SJSA1 (cell line): ENCODE measurements around a stretch of chr9.

- RAMPAGE, long total RNA, result no peak
Observed at GRCh38 chr9:125820186-125820974, 73.2 kb downstream of the PBX3 start.

GRCh38 chr9:125821088-125821762, 74.1 kb downstream of the PBX3 start:
- RAMPAGE, long total RNA, result no peak

DNA sequence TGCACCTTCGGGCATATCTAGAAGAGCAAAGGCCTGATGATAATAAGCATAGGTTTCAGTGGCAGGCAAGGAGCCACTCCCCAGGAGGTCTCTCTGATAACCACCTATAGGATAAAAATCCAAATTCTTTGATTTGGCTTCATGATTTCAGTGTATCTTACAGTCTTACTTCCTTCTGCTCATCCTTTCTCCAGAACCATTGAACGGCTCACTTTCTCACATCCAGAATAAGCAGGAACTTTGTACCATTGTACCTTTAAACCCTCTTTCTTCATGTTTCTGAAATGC, 18.8 kb downstream of the MVB12B start:
- RAMPAGE, long total RNA, result no peak

DNA sequence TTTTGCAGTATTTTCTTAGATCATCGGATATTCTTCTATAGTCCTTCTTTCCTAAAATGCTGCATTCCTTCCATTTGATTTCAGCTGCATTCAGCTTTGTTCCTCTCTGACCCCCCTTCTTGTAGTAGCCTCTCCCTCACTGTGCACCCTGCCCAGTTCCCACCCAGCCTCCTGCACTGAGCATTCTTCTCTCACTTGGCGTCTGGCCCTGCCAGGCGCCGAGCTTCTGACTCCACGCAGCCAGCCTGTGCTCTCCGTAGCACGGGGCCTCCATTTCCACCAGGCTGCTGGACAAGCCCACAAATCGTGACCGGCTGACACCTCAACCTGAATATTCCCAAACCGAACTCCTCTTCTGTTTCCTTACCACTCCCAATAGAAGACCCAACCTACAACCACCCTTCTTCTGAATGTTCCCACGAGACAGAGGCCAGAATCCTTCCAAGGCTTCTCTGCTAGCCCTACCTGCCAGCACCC, 40.0 kb downstream of the MVB12B start:
- RAMPAGE, long total RNA, result no peak

DNA sequence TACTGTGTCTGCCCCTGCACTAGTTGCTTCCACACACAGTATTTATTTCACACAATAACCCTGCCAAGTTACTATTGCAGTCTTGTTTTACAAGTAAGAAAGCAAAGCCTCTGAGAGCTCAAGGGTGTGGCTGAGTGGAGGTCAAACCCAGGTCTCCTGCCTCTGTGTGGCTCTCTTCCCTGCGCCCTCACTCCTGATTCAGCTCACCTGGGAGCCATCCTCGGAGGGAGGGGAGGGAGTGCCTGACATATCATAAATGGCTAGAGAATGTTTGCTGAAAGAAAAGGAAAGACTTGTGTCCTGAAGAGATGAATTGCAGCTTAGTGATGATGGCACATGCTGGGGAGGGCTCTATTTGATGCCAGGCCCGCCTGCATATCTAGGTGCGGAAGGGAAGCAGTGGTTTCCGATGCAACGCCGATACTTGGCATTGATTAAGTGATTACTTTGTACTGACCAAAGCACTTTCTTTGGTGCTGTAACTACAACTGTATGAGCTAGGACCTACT, 41.1 kb downstream of the MVB12B start:
- RAMPAGE, long total RNA, result no peak

DNA sequence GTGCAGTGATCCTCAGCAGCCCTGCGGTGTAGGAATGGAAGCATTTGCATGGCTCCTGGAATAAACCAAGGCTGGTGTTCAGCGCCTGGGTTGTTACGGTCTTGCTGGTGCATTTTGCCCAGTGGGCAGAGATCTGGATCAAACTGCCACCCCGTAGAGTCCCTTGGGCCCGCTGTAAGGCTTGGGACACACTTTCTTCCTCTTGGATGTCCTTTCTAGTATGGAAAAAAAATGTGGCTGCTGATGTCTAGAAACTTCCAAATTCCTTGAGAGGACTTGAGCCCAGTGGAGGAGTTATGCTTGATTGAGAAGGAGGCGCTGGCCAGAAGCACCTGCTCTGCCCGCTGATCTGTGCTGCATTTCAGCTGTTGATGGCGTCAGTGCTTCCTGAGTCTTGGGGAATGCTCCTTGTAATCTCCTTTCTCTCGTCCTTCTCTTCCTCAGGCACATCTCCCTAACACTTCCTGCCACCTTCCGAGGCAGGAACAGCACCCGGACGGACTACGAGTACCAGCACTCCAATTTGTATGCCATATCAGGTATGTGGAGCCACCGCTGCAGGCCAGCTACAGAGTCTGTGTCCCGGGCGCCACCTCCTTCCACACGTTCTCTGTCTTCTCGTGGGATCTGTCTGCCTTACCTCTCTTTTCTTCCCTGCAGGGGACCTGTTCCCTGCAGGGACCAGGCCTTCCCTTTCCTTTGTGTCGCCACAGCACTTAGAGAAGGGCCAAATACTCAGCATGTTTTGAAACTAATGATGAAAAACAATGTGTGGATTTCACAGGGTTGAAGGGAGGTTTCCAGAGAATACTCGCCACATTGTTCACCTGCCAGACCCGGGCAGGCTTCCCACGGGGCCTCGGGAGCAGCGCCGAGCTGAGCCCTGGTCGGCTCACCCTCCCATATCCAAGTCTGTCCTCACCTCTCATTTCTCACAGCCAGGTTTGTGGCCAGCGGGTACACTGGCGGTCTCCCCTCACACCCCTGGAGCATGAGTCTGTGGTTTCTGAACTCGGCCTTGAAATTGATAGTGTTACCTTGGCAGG, 95.1 kb downstream of the MVB12B start:
- RAMPAGE, long total RNA, result no peak

- RAMPAGE, long total RNA, result no peak
Observed at GRCh38 chr9:126471017-126471523, 142.7 kb upstream of the LMX1B start.

DNA sequence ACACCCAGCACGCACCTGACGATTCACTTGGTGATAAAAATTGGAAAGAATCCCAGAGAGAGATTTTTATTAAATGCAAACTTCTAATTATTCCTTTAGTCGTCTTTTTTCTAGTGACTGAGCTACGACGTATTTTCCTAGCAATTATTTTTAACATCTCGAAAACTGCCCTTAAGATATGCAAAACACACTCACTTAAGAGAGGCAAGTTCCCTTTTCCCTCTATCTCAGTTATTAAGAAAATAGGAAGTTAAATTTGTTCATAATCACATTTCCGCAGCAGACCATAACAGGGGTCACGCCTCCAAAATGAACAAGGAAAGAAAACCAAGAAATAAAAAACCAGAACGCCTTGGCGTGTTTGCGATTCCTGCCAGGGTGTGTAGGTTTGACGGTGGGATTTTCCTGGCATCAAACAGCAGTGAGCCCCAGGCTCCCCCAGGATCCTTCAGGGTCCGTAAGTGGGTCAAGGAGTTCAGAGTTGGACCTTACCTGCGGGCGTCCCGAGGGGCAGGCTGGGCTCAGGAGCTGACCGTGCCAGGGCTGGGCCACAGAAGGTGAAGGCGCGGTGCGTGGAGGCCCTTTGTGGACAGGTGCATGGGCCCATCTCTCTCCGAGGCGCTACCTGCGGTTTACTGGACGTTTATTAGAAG, 80.1 kb upstream of the LMX1B start:
- RAMPAGE, long total RNA, result no peak

GRCh38 chr9:126661392-126662183, 47.9 kb downstream of the LMX1B start:
- RAMPAGE, long total RNA, result no peak

DNA sequence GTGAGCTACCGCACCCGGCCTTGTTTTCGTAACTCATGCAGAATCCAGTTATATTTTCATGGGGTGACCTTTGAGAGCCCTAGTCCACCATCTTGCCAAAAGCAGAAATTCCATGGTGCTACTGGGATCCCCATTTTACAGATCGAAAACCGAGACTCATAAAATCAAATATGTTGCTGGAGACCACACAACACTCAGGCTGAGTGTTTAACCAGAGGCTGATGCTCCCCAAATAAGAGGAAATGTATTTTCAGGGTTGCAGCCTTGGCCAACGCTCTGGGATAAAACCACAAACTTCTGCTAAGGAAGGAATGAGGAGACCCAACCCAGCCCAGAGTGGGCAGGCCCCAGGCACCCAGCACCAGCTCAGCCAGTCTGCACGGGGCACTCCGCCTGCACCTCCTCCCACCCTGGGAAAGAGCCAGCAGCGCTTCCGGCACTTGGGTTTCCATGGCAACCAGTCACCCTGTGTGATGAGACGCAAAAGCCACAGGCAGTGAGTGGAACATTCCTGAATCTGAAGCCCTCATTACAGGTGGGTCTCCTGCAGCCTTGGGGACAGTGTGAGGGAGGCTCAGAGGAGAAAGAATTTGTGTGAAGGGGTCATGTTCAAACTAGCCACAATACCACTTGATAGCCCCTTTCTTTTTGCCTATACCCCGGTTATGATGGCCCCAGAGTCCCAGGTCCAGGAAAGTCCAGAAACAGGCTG, 85.3 kb upstream of the ZBTB43 start:
- RAMPAGE, long total RNA, result no peak

GRCh38 chr9:126721400-126722120, 83.3 kb upstream of the ZBTB43 start:
- RAMPAGE, long total RNA, result no peak

GRCh38 chr9:126781706-126782183, 23.1 kb upstream of the ZBTB43 start:
- RAMPAGE, long total RNA, result no peak

DNA sequence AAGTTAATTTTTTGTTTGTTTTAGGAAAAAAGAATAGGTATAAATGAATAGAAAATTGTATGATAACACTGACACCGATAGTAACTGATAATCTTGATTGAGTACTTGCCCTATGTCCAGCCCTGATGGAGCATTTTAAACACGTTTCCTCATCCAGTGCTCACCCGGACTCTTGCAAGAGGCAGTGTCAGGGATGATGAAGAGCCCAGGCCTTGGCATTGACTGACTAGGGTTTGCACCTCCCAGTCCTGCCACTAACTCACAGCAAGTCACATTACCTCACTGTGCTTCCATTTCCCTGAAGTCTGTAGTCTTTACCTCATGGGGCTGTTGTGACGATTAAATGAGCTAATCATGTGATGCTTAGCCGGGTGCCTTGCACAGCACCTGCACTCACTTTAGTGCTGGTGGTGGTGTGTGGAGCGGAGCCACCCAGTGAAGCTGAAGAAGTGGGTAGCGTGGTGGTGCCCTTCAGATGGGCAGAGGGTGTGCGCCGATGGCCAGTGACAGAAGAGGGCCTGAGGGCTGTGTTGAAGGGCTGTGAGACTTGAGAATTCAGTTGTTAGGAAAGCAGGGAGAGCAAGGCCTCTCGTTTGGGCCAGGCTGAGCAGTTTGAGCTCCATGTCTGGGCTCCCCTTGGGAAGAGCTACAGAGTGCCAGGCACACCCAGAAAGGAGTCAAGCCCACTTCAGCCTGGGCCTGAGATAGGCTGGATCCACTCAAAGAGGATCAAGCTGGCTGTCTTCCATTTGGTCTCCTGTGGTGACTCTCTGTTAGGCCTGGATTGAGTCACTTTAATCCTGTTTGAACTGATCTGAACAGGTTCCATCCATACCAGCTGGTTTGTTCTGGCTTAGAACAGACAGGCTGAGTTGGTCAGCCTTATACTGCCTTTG, 42.4 kb downstream of the RALGPS1 start:
- RAMPAGE, long total RNA, result no peak

- RAMPAGE, long total RNA, result no peak
Observed at GRCh38 chr9:127048968-127049462, 73.4 kb downstream of the ANGPTL2 start.

DNA sequence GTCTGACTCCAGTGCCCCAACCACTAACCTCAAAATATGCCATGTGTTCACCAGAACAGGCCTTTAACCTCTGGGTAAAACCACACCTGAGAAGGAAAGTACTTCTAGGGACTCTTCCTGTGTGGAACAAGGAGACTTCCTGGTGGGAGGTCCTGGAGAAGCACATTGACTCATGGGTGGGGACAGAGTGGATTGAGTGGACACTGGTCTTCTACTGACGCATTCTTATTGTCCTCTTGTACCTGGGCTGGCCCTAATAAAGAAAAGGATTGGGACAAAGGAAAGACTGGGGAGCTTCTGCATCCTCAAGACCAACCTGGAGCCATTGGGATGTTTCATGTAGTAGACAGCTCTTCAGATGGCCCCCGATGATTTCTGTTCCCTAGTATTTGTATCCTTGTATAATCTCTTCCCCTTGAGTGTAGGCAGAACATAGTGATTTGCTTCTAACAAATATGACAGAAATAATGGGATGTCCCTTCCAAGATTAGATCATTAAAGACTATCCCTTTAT, 43.3 kb downstream of the ANGPTL2 start:
- RAMPAGE, long total RNA, result no peak

GRCh38 chr9:127122867-127123328, 463 bp upstream of the ANGPTL2 start:
- RAMPAGE, long total RNA, result no peak

- RAMPAGE, long total RNA, result no peak
Observed at GRCh38 chr9:127128223-127129265, 6.1 kb upstream of the ANGPTL2 start.

- RAMPAGE, long total RNA, result no peak
Observed at GRCh38 chr9:127220477-127221638, 43.7 kb upstream of the GARNL3 start.

- RAMPAGE, long total RNA, result no peak
Observed at GRCh38 chr9:127224093-127224751, 40.4 kb upstream of the GARNL3 start.

DNA sequence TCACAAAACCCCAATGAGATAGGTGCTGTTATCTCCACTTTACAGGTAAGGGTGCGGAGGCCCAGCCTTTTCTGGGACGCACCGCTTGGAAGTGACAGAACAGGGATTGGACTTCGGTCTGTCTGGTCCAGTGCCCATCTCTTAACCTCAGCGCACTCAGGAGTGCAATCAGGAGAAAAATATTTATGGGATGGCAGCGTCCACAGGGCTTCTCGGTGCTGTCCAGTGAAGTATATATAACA, 18.9 kb upstream of the GARNL3 start:
- RAMPAGE, long total RNA, result no peak